NALM6 (cell line): Measurements from ENCODE around the genes ST6GAL2 and SH3RF3.

DNA sequence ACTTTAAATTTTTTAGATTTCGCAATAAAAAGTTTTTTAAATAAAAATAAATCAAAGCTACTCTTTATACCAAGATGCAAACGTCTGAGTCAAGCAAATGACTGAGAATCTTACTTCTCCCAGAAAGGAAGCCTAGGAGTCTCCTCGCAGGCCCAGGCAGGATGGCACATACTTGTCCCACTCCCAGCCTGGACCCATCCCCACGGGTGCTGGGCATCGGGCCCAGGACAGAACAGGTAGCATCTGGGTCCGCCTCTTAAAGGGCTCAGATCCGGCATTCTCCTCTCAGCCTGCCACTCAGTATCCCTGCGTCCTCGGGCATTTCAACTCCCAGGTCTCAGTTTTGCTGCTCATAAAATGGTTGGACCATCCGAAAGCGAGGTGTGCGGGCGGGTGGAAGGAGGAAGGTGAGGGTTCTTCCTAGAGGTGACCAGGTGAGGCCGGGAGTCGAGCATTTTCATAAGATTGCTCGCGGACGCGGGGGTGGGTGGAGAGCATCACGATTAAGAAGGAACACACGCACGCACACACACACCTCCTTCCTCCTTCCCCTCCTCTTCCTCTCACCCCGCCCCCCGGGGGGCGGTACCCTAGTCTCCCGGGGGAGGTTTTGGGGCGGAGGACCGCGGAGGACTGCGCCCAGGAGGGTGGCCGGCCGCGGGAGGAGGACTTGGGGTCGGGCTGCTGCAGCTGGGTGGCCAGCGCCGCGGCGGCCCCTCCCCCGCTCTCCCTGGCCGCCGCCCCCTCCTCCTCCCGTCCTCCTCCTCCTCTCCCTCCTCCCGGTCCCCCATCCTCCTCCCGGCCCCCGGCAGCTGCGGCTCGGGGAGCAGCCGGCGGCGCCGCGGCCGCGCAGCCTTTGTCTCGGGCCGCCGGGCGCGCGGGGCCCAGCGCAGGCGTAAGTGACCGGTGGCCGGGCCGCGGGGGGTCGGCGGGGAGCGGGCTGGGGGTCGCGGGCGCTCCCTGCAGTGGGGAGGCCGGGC lies 98.0 kb upstream of the GPR45 start:
- PRO-cap = bidirectional peak, plus-strand start at position 636 of the sequence, minus-strand start at position 559 of the sequence

GRCh38 chr2:105294633-105295286 lies 34.8 kb downstream of the TGFBRAP1 start:
- PRO-cap = no peak

DNA sequence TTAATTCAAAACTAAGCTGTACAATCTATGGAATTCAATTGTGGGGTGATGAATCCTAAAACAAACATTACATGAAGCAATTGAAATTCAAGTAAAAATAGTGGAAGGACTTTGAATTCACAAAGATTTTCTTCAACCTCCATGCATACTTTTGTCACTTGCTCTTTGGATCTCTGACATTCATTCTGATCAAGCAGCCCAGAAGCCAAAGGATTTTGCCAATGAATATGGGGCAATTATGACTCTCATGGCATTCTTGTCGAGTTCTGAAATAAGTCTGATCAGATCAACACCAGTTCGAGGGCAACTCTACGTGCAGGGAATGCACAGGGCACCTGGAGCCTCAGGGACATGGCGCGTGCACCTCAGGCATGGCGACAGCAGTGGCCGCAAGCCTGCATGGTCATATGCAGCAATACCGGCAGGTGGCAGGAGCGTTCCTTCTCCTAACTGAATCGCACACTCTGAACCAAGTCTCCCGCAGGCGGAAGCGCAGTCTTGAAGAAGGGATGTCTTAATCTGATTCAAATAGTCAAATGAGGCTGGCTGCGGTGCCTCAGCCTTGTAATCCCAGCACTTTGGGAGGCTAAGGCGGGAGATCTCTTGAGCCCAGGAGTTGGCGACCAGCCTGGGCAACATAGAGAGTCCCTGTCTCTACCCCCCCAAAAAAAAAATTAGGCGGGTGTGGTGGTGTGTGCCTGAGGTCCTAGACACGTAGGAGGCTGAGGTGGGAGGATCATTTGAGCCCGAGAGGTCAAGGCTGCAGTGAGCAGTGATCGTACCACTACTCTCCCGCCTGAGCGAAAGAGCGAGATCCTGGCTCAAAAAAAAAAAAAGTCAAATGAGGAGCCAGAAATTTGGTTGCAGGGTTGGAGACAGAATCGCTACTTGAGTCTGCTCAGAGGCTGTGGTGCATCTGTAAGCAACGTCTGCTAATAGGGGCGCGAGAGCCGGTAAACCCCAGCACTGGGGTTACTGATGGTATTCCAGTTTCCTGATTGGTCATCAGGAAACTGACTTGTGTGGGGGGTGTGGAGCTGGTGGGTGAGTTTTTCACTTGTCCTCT lies 29.0 kb downstream of the FHL2 start:
- PRO-cap = no peak

DNA sequence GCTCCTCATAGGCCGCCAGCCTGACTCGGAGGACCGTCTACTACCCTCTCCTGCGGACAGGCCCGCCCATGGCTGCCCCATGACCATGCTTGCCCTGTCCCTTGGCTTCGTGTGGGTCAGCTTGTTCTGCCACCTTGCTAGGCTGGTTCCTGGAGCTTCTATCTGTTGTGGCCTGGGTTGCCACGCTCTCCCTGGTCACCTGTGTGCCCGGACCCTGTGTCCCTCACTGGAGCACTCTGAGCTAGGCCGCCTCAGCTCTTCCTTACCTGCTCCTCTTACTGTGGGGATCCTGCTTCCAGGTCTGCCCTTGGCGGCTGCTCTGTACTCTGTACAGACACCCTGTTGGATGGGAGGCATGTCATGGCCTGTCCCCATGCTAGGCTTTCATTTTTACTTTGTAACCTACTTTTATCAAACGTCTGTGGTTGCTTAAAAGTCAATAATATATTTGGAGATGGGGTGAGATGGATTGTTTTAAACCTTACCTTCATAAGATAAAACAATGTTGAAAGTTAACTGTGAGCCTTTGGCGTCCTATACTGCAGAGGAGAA lies 29.7 kb upstream of the FHL2 start:
- PRO-cap = no peak

DNA sequence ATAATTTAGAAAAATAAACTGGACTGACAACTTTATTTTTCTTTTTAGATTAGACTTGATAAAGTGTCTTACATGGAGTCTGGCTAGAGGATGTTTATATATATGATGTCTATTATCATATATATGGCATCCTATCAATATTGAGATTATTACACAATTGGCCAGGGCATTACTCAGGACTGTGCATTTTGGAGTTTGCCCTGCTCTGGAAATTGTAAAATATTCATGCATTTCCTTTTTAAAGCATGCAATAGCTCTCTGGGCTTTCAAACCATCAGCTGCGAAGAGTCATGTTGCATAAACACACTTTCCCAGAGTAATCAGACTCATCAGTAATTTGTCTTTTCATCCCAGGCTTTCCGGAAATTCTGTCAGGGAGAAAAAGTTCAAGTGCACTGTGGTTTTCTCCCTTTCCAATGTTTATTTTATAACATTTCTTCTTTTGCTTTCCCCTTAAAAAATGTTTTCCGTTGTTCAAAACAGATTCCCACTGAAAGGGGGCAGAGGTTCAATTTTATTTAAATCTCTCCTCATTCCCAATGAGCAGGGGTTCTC lies 38.8 kb upstream of the FHL2 start:
- PRO-cap = no peak

GRCh38 chr2:105592182-105592829 lies 152.4 kb upstream of the NCK2 start:
- PRO-cap = no peak

GRCh38 chr2:105802512-105803204 lies 57.9 kb downstream of the NCK2 start:
- PRO-cap = no peak

- PRO-cap = no peak
Measured at GRCh38 chr2:105839423-105839933, 94.8 kb downstream of the NCK2 start.

GRCh38 chr2:105909184-105910006 lies 156.1 kb upstream of the ECRG4 start:
- PRO-cap = no peak

GRCh38 chr2:106085241-106086183 lies 20.0 kb downstream of the ECRG4 start:
- PRO-cap = no peak

- PRO-cap = no peak
Measured at GRCh38 chr2:106096668-106097216, 31.3 kb downstream of the ECRG4 start.

DNA sequence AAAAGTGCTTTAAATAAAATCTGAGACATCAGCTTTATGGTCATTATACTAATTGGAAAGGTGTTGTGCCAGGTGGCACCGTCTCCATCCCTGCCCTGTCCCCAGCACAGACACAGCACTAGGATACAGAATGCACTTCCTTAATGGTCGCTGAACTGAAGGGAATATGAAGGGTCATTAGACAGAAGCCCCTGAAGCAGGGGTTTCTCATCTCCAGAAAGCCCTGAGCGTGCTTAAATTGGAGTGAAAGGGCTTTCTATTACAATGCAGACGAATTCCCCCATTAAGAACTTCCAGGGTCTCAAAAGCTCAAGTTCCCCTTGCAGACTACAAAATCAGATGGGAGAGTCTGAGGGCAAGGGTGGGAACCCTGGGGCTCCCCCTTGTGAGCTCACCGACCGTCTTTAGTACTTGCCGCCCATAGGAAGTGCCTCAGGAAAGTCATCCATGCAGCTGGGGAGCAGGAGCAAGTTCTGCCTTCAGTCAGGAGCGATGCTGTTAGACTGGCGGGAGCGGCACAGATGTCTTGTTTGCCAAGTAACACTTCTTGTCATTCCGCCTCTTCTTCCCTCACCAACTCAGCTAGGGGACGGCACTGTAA lies 34.4 kb downstream of the UXS1 start:
- PRO-cap = unidirectional peak, plus-strand start at position 149 of the sequence; bidirectional peak, plus-strand start at position 435 of the sequence, minus-strand start at position 505 of the sequence

DNA sequence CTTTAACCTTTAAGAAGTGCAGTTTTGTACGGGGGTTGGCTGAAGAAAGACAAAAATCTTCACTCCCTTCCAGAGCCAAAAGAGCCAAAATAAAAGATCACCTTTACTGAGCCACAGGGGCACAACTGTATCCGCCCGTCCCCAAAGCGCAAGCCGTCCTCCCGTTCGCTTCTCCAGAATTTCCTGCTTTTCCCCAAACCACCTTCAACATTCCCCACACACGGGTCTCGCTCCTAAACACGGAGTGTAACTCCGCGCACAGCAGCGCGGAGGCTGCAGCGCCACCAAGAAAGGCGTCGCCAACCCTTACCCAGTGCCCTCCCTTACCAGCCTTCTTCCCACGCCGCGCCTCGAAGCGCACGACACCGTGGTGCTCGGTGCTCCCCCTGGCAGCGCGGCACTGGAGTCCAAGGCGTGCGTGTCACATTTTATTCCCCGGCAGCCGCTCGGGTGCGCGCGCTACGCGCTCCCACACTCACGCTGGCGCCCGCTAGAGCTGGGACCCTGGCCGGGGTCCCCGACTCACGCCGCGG lies at the start of gene ST6GAL2:
Gene ST6GAL2 (minus strand): TSS at position 402 of the 533 bp plus-strand sequence.
- PRO-cap = no peak

DNA sequence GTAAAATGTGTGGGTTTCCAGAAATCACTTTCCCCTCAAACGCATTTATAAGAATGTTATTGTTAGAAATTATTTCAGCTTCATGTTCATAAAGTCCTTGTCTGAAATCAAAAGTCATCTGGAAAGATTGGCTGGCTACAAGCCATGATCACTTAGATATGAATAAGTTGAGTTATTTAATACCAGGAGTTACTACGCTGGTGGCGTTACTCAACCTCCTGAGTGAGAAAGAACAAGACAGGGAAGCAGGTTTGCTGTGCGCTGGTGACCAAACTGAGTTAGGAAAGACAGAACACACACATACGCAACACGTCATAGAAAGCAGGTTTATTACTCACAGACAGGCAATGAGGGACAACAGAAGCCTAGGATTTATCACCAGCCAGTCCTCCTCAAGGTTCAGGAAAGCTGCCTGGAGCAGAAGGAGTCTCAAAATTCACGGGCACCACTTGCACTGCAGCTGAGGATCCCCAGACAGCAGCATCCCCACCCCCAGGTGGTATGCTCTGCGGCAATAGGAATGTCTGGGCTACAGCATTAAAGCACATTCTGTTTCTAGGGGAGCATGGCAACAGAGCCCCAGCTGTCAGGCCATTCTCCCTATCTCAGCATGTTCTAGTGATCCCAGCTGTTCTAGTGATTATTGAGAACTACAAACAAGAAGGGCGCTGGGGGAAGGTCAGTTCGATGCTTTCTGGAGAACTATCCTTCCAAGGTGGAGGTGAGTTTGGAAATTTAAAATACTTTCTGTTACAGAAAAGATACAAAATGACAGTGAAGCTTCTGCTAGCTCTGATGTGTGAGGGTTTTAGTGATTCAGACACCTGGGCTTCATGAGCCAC lies 284.4 kb upstream of the RGPD4 start:
- PRO-cap = no peak

- PRO-cap = no peak
Measured at GRCh38 chr2:108377048-108377430, 715 bp upstream of the SULT1C4 start.

DNA sequence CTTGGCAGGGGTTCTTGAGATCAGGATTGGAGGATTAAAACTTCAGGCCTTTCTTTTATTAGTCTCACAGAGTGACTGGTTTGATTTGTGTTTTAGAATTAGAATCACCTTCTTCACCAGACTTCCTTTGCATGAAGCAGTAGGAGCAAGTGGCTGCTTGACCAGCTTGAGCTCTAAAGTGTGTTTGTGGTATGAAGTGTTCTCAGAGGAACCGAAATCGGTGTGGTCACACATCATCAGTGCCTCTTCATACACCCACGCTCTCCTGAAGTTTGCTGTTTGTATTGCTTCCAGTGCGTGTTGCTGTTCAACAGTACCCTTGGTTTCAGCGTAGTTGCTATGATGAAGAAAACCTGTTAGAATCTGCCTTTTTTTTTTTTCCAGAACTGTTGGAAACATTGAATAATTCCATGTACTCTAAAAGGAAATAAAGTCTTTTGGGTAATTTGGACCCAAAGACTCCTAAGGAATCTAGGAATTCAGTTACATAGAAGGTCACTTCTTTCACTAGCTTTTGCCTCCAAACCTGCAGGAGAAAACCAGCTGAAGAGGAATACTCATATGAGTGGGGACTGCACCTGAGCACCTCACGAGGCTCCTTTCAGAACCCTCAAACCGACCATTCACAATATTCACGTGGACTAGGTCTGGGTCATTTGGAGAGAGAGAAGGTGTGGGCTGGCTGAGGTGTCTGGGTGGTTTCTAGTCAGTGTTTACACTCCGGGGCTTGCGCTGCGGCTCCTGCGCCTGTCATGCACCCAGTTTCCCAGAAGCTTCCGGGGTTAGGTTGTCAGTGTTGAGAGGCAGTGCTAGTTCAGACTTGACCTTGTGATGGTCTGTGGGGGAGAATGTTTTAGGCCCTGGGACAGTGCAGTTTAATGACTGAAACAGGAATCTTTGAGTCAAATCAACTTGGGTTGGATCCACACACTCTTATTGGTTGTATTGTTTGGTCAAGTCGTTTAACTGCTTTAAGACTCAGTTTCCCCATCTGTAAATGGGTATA lies 78.1 kb downstream of the LIMS1 start:
- PRO-cap = no peak

DNA sequence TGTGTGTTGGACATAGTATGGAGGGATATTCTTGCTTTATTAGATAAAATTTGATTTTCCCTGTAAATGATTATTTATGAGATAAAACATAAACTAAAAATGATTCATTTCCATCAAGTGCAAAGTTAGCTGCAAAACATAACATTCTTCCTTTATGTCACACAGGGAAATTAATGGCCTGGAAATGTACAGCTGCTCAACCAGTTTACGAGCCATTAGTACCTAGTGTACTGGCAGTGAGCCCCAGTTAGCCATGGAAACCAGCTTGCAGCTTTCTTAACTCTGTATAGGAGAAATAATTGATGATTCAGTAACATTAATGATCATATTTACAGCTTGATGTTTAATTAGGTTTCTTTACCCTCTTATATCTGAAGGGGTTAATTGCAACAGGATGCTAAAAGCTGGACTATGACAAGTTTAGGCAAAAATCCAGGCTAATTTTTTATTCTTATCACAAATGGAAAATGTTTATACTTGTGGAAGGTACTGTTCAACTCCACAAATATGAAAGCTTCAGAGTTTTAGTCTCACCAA lies 82.7 kb downstream of the LIMS1 start:
- PRO-cap = no peak

- PRO-cap = no peak
Measured at GRCh38 chr2:108904473-108905247, 84.4 kb downstream of the EDAR start.

DNA sequence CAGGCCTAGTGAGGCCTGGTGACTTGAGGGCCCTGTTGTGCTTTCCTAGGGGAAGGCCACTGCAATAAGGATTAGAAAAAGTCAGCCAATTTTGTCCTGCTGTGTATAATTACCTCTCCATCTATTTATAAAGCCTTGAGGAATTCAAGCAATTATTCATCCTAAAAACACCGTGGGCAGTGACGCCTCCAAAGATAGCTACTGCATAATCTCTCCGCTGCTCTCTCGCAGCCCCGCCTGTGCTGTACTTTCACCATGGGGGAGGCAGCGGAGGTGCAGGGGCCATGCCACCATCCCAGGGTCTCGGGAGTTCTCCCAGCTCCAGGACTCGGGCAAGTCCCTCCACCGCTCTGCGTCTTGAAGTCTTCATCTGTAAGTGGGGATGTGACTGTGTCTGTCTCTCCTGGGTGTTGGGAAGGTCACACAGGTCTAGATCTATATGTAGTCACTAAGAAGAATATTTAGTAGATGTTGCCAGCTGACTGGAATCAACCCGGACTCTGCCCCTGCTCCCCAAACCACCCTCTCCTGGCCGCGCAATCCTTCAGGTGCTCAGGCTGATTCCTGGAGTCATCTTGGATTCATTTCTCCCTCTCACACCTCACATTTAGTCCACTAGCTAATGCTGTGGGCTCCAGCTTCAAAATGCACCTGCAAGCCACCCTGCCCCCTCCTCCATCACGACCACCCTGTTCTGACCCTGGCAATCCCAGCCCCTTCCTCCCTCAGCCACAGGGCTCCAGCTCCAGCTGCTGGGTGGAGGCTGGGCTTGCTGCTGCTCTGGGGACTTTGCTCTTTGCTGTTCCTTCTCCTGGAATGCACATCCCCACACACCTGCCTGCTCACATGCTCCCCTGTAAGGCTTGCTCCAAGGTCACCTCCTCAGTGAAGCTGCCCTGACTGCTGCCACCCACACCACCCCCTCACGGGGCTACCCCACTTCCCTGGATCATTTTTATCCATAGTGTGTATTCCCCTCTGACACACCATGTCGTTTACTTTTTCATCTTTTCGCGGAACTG lies 61.5 kb upstream of the SH3RF3 start:
- PRO-cap = no peak

GRCh38 chr2:109128585-109129365 lies at the start of gene SH3RF3:
TSS of gene SH3RF3 (plus strand) at chr2:109129205.
- PRO-cap = no peak